H7 (cell line): ENCODE data around the genes ASRGL1 and TAF6L.

DNA sequence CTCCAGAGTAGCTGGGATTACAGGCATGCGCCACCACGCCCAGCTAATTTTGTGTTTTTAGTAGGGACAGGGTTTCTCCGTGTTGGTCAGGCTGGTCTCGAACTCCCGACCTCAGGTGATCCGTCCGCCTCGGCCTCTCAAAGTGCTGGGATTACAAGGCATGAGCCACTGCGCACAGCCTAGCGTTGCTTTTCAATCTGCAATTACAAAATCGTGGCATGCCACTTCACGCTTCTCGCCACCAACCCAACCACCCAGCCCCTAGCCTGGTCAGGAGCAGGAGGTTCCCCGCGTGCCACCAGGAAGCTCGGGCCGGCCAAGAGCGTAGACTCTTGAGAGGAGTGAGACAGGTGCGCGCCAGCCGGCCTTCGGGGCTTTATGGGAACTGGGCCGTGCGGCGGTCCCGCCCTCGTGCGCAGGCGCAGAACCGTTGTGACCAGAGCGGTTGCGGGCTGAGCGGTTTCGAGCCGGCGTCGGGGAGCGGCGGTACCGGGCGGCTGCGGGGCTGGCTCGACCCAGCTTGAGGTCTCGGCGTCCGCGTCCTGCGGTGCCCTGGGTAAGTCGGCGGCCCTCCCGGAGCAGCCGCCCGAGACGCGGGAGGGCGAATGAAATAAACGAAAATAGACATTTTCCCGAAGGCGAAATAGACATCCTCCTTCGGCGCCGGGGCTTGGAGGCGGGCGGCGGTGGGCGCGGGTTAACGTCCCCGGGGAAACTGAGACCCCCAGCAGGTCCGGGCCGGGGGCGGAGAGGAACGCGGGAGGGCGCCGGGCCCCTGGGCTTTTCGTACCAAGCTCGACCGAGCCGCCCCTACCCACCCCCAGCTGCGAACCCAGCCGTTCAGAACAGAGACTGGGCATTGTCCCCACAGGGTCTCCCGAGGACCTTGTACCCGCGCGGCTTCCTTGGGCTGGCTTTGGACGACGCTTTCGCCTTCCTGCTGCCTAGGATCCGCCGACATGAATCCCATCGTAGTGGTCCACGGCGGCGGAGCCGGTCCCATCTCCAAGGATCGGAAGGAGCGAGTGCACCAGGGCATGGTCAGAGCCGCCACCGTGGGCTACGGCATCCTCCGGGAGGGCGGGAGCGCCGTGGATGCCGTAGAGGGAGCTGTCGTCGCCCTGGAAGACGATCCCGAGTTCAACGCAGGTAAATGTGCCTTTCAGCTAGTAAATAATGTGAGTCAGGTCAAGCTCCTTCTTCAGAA is at the start of gene ASRGL1:
Gene ASRGL1 (plus strand): TSS at position 430 of the 1,207 bp plus-strand sequence.
- RAMPAGE, long total RNA, result start-site peak on the plus strand centred at position 447 of the sequence, 59 bp wide, 332 reads

GRCh38 chr11:62360574-62361040 is 23.4 kb downstream of the ASRGL1 start:
- RAMPAGE, long total RNA, result no peak

GRCh38 chr11:62443619-62444089 is 24.8 kb downstream of the SCGB1A1 start:
- RAMPAGE, long total RNA, result no peak

- RAMPAGE, long total RNA, result no peak
Observed at GRCh38 chr11:62518593-62518841, 28.1 kb downstream of the AHNAK start.

DNA sequence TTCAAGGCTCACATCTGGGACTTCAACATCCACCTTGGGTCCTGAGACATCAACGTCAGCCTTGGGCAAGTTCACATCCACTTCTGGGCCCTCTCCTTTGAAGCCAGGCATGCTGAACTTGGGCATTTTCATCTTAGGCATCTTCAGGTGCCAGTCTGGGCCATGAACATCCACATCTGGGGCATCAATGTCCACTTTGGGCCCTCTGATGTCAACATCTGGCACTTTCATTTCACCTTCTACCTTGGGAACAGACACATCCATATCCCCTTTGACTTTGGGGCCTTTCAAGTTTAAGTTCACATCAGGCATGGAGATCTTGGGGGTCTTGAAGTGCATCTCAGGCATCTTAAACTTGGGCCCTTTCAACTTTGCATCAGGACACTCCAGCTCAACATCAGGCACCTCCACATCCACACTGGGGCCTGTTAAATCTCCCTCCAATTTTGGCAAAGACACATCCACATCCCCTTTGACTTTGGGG is 19.0 kb downstream of the AHNAK start:
- RAMPAGE, long total RNA, result no peak

GRCh38 chr11:62542748-62543766 is 3.5 kb downstream of the AHNAK start:
- RAMPAGE, long total RNA, result no peak

- RAMPAGE, long total RNA, result no peak
Observed at GRCh38 chr11:62607456-62607915, 5.1 kb downstream of the EML3 start.

DNA sequence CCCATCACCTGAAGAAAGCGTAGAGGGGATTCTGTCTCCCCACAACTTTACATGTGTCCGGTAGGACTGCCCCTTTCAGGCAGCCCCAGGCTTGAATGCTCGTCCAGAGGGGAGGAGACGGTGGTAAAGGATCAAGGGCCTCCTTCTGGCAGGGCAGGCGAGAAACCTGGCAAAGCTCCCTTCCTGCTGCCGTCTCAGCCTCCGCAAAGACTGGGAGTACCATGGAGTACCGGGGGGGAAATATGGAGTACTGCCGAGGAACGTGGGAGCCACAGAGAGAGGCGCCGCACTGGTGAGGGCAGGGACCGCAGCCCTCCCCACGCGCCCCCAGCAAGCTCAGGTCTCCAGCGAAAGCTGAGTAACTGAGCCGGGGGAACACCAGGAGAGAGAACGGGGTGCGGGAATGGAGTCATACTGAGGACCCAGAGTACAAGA is 929 bp downstream of the EML3 start:
- RAMPAGE, long total RNA, result no peak

DNA sequence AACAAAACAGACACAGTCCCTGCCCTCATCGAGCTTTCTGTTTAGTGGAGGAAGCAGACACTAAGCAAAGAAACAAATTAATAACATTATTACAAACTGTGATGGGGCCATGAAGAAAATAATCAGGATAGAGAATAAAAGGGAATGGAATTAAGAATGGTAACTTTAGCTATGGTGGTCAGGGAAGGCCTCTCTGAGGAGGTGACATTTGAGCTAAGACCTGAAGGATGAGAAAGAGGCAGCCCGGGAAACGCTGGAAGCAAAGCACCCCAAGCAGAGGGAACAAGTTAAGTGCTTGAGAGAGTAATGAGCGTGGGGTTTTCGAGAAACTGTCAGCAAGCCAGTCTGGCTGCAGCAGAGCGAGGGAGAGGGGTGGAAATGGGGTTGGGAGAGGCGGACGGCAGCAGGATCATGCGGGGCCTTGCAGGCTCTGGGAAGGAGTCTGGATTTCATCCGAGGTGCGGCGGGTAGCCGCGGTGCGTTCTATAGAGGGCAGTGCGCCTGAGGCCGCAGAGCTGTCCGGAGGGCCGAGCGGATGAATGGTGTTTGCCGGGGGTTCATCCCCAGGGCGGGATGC is 464 bp downstream of the B3GAT3 start:
- RAMPAGE, long total RNA, result no peak

- RAMPAGE, long total RNA, result no peak
Observed at GRCh38 chr11:62708773-62709388, 1.4 kb downstream of the GNG3 start.

DNA sequence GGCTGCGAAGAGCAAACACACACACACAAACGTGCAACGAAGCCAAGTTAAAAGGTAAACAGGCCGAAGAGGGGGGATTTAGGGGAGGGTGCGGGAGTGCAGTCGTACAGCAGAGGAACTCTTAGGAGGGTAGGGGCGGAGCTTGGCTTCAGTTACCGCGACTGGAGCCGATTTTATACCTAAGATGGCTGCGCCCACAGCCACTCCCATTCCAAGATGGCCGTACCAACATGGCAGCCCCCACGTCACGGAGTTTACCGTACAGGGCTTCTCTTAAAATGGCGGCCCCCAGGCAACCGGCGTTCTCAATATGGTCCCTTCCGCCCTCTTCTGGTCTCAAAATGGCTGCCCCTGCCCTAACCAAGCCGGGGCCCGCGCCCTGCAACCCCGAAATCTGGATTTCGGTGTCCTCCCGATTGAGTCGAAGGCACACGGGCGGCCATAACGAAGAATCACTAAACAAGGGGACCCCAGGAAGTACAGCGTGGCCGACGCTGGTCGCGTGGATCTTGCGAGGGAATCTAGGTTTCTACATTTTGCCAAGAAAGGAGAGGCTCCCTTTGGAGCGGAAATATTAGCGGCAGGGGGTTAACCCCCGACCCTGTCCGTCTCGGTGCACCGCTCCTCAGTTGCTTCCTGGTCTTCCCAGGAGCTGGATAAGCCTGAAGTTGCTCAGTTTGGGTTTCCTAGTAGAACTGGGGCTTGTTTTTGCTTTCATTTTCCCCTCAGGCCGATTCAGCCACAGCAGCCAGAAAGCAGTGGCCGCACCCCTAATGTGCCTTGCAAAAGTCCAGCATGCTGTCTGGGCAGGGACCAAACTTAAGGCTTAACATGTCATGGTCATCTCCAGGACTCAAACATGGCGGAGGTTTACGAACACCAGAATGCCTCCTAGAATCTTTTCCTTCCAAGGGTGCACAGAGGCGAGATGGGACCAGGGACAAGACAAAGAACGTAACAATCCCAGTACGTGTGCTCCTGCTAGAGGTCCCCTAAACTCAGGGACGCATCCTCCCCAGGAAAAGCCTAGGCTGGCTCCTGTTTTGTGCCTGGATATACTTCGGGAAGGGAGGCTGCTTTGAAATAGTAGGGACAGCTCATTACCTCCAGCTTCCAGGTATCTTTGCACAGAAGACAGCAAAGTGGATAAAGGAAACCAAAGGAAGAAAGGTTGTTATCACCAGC is 2.3 kb downstream of the GNG3 start:
- RAMPAGE, long total RNA, result no peak

GRCh38 chr11:62712929-62713609 is 5.6 kb downstream of the GNG3 start:
- RAMPAGE, long total RNA, result no peak

DNA sequence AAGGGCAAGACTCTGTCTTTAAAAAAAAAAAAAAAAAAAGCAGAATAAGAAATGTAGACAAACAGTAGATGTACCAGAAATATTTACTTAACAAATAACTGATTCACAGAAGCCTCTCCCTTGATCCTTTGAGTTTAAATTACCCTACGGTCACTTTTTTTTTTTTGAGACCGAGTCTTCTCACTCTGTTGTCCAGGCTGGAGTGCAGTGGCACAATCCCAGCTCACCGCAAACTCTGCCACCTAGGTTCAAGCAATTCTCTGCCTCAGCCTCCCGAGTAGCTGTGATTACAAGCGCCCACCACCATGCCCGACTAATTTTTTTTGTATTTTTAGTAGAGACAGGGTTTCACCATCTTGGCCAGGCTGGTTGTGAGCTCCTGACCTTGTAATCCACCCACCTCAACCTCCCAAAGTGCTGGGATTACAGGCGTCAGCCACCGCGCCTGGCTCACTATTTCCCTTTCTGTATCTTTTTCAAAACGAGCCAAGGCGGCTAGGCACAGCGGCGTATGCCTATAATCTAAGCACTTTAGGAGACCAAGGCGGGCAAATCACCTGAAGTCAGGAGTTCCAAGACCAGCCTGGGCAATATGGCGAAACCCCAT is 8.5 kb downstream of the HNRNPUL2 start:
- RAMPAGE, long total RNA, result no peak

DNA sequence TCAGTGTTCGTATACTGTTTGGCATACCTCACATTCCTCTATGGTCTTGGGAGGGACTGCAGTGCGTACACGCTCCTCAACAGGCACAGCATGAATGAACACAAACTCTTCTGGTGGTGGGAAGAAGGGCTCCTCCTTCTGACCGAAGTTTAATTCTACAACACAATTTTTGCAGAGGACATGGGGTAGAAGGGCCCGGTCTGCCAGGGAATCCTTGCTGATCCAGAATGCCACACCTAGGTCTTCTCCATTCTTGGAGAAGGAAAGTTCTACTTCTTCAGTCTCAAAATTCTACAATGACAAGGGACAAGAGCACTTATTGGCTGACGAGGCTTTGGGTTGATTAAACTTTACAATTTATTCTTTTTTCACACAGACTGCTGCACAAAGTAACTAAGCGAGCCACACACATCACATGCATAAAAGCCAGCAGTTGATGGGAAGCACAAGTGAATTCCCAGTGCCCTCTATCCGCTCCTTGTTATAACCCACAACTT is 5.1 kb downstream of the HNRNPUL2 start:
- RAMPAGE, long total RNA, result no peak

- RAMPAGE, long total RNA, result no peak
Observed at GRCh38 chr11:62725438-62726226, 1.6 kb downstream of the HNRNPUL2 start.

GRCh38 chr11:62771094-62771898 is at the start of gene TAF6L:
Gene TAF6L, plus strand, starts transcription at chr11:62771396.
- RAMPAGE, long total RNA, result start-site peak on the plus strand at chr11:62771365-62771399, 35 reads

- RAMPAGE, long total RNA, result no peak
Observed at GRCh38 chr11:62798548-62799346, 6.5 kb downstream of the NXF1 start.

DNA sequence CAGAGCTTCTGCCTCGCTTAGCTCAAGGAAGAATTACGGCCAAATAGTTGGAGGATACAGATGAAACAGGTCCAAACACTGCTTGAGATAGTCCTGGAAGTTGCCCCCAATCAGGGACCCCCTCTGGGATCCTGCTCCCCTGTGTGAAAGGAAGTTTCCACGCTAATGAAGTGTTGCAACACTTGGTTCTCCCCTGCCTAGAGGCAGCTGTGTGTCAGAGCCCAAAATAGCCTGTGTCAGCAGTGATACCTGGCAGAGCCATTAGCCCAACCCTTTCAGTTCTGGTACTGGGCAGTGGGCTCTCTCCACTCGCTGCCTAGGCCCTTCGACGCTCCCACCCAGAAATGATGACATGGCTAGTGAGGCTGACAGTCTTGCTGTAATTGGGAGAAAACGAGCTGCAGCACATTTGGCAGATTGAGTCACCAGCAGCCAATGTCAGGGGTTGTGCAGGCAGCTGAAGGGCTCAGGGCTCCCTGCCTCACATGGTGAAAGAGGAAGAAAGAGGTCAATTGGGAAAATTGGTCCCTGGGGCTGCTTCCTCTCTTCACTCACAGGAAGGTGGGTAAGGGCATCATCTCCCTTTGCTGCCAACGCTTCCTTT is 1.4 kb upstream of the NXF1 start:
- RAMPAGE, long total RNA, result no peak

DNA sequence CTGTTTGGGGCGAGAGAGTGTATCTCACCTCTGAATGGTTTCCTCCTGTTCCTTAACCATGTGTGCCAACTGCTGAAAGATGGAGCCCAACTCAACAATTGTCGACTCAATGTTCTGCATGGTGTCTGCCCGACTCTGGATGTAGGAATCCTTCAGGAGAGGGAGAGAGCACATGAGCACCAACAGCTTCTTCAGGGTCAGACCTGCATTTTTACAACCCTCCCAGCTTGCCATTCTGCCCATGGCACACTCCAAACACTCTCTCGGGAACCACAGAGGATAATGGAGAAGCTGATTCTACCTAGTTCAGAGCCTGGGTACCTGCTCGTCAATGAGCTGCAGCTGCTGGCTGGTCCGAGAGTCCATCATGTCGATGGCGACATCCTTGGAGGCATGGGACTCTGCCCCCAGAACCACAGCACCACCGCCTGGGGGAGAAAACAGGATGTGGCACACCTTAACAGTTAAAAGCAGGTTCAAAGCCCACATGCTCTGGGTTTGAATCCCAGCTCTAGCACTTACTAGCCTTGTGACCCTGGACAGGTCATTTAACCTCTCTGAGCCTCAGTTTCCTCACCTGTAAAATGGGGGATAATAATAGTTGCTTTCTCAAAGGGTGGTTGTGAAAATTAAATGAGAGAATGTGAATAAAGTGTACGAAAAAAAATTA is 7.6 kb downstream of the STX5 start:
- RAMPAGE, long total RNA, result no peak

DNA sequence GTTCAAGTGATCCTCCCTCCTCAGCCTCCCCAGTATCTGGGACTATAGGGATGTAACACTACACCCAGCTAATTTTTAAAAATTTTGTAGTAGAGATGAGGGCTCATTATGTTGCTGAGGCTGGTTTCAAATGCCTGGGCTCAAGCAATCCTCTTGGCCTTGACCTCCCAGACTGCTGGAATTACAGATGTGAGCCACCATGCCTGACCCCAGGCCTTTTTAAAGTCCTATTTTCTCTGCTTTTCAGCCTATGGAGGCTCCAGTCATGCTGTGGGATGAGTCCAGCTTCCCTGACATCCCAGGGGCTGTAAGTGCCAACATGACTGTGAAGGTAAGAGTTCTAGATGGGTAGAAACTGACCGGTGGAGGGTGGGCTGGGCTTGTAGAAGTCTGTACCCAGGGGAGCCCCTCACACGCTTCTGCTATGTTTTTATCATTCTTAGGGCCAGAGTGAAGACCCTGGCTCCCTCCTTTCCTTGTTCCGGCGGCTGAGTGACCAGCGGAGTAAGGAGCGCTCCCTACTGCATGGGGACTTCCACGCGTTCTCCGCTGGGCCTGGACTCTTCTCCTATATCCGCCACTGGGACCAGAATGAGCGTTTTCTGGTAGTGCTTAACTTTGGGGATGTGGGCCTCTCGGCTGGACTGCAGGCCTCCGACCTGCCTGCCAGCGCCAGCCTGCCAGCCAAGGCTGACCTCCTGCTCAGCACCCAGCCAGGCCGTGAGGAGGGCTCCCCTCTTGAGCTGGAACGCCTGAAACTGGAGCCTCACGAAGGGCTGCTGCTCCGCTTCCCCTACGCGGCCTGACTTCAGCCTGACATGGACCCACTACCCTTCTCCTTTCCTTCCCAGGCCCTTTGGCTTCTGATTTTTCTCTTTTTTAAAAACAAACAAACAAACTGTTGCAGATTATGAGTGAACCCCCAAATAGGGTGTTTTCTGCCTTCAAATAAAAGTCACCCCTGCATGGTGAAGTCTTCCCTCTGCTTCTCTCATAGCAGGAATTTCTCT is 7.5 kb downstream of the SLC3A2 start:
- RAMPAGE, long total RNA, result no peak